Breast epithelium (tissue), 2 donors: ENCODE measurements around the genes CHEK1 and PUS3.

DNA sequence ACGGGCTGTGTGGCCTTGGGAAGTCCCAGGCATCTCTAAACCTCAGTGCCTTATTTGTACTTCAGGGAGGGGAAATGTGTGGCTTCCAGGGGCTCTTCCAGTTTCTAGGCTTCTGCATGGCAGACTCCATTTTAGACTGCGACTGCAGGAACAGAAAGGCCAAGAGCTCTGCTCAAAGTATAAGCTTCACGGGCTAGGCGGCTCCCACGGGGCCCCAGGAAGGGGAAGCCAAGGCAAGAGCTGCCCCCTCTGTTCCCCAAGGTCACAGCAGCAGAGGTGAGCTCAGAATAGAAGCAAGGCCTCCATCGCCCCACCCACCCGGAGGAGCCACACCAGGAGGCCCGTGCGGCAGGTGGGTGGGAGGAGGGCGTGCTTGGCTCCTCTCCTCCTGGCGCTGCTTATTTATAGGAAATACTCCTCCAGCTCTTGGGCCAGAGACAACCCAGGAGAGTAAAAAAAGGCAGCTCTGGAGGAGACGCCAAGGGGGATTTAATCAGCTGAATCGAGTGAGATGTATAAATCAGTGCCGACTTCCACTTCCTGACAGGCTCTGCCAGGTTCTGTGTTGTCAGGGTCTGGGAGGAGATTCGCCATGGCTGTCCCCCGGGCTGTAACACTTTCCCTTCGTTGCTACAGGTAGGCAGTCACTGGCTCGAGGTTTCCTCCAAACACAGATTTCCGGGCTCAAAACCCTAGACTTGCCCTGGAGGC is 87.8 kb downstream of the FEZ1 start:
- PRO-cap: no peak
- RAMPAGE, long total RNA, 2 experiments: no peak in any of the 2 experiments

DNA sequence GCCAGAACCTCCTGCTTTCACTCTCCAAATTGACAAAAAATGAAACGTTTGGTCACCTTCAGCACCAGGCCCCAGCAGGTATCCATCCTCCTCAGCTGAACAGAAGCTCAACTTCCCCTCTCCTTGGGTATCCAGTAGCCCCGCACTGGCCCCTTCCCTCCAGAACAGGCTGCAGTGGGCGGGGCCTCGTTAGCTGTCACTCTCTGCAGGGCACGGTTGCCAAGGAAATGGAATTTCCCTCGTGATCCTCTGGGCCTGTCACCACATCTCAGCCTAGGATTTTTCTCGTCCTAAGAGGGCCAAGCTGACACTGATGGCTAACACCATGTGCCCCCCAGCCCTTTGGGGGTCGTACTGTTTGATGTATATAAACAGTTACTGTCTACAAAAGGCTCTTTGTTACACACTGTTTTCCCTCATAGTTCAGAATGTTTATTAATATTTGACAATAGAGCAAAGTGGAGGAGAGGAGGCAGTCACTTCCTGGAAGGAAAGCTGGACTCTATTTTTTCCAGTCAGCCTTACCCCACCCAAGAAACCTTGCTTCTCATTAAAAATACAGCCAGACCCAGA is 44.6 kb downstream of the FEZ1 start:
- PRO-cap: no peak
- RAMPAGE, long total RNA, 2 experiments: no peak in any of the 2 experiments

GRCh38 chr11:125564586-125564815 is 4.8 kb upstream of the EI24 start:
- PRO-cap: no peak
- RAMPAGE, long total RNA, 2 experiments: no peak in any of the 2 experiments

DNA sequence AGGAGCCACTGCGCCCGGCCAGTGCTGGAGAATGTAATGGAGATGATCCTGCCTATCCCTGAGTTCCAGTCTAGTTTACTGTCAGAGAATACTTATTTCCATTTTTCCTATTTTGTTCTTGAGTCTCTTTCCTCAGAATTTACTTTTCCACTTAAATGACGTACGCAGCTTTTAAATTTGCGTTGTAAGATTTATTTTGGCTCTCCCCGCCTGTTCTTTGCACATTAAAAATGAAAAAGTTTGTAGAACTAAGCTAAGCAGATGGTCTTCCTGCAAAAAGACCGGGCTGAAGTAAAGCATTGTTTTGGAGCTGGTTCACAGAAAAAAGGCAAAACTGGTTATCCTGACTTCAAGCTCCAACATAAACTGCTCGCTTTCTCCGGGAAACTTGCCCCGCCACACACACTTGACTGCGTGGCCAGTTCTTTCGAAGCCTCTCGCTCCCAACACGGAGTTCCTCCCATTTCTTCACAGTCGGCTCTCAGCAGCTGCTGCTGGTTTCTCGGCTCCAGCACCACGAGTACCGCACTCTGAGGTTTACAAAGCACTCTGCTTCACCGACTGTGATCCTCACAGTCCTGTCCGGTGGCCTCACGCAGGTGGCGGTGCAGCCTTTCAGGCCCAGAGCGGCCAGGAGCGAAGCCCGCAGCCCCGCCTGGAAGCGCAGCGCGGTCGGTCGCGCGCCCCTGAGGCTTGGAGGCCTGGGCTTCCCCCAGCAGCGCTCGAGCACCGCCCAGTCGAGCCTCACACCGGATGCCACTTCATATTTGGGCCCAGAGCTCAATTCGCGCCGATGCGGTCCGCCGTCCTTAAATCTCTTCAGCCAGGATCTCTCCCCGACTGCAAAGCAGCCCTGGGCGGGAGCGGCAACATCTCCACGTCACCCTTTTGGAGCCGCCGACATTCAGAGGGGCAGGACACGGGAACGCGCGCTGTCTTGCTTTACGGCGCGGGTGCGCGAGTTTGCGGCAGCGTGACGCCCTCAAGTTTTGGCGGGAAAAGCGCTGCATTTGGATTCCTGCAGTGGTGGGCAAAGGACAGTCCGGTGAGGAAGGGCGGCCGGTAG is at the start of gene CHEK1:
Gene CHEK1 (plus strand): TSS at position 196 of the 1,066 bp plus-strand sequence.
- PRO-cap: unidirectional peak, minus-strand start at position 688 of the sequence; unidirectional peak, minus-strand start at position 939 of the sequence
- RAMPAGE, long total RNA, 2 experiments: start-site peak on the minus strand in 1 of 2 experiments, centred at position 912 of the sequence, 27 reads per replicate

- PRO-cap: unidirectional peak, minus-strand start at chr11:125903198
- RAMPAGE, long total RNA, 2 experiments: start-site peak on the minus strand in 2 of 2 experiments, at chr11:125903190-125903214 at its widest, 29 to 52 reads per replicate
Measured at GRCh38 chr11:125902649-125903440, at the start of gene PUS3. TSS of gene PUS3 (minus strand) at chr11:125903206.

DNA sequence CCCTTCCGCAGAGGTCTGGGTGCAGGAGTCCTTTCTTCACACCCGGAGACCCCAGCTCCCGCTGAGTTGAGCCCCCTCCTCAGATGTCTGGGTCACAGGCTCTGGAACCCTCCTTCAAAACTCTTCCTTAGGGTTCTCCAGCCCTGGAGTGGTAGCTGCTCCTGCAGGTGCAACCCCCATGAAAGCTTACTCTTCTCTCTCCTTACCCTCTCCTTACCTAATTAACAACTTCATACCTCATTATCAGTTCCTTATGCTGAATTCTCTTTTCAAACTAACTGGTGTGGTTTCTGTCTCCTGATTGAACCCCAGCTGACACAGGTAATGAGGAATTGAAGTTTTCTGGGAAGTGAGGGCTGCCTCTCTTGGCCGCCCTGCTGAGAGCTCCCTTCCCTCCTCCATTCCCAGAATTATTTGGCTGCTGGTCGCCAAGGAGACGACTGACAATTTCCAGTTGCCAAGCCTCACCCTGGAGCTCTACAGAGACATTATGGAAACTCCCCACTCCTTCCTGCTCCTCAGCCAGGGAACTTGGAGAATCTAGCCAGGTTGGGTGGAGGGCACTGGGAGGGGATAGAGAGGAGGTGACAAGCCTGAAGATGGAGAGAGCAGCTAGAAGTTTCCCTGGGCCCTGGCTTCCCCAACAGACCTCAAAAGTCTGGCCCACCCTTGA is 7.0 kb upstream of the VSIG10L2 start:
- PRO-cap: no peak
- RAMPAGE, long total RNA, 2 experiments: no peak in any of the 2 experiments

GRCh38 chr11:126089016-126089491 is 26.4 kb upstream of the CDON start:
- PRO-cap: no peak
- RAMPAGE, long total RNA, 2 experiments: no peak in any of the 2 experiments

DNA sequence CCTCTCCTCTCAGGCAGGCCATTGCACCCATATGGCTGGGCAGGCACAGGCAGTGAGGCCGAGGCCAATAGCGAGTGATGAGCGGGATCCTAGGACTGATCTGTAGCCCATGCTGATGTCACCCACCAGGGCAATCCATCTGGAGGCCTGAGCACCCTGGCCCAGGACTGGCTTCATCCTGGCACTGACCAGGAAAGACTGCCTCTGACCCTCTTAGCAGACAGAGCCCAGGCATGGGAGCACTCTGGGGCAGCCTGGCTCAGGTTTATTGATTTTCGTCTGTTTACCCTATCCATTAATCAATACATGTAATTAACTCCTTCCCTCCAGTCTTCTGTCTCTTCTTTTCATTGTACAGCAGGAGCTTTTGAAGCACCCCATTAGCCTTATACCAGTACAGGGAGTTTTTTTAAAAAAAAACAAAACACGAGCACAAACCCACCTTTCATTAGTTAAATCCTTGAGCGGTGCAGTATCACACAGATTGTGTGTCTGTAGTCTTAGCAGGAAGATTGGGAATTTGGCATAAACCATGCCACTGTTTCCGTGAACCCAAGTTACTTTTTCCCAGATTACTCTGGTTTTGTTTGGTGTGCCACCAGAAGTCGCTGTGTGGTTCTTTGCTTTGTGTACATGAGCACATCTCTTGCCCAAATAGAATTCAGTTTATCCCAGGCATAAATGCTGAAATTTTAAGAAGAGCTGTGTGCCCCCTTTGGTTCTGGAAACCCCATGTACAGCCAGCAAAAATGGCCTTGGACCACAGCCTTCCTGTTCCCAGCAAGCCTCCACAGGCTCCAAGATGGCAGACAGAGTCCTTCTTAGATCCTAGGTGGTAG is 4.9 kb upstream of the TIRAP start:
- PRO-cap: no peak
- RAMPAGE, long total RNA, 2 experiments: no peak in any of the 2 experiments

DNA sequence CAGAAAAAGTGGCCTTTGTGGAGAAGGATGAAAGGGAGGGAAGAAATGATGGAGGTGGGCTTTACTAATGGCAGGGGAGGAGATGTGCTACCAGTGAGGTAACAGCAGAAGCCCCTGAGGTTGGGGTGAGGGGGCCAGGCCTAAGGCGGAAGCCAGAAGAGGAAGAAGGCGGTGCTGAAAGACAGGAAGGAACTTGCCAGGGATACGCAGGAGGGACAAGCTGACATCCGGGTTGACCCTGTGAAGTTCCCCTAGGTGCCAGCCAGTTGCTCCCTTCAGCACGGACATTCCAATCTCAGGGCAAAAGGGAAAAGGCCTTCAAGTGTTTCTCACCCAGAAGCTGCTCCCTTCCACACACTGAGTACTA is 2.3 kb upstream of the TIRAP start:
- PRO-cap: no peak
- RAMPAGE, long total RNA, 2 experiments: no peak in any of the 2 experiments

DNA sequence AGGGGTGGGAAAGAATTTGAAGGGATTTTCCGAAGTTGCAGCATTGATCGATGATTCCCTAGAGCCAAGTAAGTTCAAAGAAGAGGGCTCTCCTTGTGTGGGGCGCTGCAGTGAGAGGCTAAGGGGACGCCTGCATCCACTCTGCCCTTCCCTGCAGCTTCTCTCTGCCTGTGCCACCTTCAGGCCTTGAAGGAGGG is 16.0 kb upstream of the ST3GAL4 start:
- PRO-cap: no peak
- RAMPAGE, long total RNA, 2 experiments: no peak in any of the 2 experiments

DNA sequence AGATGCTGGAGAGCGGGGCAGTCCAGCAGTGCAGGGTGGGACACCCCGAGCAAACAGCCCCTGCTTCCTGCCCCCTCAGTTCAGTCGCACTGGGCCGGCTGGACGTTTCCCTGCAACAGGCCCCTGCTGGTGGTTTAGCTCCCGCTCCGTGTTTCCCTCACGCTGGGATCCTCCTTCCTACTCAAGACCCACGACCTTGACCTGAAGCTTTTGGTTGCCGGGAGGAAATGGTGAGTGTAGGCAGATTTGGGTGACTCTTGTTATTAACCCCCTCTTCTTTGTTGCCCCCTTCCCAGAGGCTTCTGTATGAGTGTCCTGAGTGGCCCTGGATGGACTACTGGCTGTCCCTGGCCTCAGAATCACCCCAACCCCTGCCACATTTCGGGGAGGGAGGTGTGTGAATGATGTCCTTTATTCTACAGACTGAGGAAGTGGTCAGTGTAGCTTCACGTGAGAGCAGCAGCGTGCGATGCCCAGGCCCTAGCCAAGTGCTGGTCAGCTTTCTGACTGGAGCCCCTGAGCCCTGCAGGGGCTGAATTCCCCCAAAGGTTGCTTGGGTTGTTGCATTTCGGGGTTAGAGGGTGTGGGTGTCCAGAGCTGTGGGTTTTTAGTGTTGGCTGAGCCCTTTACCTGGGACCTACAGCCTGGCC is 2.8 kb downstream of the ST3GAL4 start:
- PRO-cap: no peak
- RAMPAGE, long total RNA, 2 experiments: no peak in any of the 2 experiments

DNA sequence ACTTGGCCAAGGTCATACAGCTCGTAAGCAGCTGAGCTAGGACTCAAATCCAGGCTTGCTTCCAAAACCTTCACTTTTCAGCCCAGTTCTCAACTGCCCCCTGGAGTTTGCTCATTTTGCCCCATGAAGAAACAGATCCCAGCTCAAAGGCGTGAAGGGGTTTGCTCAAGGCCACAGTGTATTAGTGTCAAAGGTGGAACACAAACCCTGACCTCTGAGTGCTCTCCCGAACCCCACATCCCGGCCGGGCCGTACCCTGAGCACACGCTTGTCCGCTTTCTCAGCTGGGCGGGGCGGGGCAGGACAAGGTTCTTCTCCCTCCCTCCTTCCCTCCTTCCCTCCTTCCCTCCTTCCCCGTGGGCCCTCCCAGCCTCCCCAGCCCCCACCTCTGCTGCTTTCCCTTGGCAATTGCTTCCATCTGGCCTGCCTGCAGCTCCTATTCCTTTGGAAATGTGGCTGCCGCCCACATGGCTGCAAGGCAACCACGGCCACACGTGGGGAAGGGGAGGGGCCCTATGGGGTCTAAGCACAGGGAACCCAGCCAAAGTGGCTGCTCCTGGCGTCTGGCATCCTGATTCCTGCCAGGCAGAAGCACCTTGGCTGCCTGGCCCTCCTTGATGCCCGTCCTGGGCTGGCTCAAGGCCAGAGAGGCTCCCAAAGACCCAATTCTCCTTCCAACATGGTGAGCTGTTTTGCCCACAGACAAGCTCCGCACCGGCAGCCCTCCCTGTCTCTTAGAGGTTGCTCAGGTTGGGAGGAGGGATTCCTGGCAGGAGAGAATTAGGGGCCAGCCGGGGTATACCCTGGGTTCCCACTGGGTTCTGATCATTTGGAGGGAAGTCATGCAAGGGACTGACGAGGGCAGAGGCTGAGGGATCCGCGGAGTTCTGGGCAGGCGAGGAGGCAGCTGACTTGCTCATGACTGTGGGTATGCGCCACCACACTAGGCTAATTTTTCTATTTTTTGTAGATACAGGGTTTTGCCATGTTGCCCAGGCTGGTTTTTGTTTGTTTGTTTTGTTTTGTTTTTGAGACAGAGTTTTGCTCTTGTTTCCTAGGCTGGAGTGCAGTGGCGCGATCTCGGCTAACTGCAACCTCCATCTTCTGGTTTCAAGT is 4.3 kb downstream of the ST3GAL4 start:
- PRO-cap: no peak
- RAMPAGE, long total RNA, 2 experiments: no peak in any of the 2 experiments

GRCh38 chr11:126392425-126393475 is 37.3 kb downstream of the ST3GAL4 start:
- PRO-cap: no peak
- RAMPAGE, long total RNA, 2 experiments: no peak in any of the 2 experiments

- PRO-cap: no peak
- RAMPAGE, long total RNA, 2 experiments: no peak in any of the 2 experiments
Measured at GRCh38 chr11:126415131-126415579, 59.7 kb downstream of the ST3GAL4 start.

DNA sequence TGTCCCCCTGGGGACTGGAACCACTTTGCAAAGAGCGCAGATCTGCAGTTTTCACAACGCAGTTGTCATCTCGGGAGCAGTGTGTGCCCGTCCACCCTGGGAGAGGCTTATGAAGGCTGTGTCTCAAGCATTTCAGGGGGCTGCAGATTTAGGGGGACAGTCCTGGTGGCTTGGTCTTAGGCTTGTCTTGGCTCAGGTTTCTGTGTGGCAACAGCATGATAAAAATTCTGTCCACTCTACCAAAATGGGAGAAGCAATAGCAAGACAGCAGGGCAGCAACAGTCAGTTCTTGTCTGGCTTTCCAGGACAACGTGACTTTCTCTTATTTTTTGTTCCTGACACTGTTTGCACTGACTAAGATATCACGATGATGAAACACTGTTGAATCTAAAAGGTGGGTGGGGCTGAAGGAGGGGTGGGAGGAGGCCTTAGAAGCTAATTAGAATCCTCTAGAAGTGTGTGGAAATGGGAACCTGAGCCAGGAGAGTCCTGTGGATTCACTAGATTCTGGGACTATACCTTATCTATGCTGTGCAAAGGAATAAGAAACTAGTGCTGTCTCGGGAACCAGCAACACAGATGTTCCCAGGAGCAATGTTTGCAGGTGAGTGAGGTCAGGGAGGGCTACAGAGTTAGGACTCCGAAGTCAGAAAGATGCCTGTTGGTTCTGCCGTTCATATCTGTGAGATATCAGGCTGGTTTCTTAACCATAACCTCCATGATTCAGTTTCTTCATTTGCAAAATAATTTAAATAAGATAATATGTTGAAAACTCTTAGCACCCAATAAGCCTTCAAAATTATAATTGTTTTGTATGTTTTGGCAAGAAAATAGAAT is 300.3 kb downstream of the ST3GAL4 start:
- PRO-cap: no peak
- RAMPAGE, long total RNA, 2 experiments: no peak in any of the 2 experiments

DNA sequence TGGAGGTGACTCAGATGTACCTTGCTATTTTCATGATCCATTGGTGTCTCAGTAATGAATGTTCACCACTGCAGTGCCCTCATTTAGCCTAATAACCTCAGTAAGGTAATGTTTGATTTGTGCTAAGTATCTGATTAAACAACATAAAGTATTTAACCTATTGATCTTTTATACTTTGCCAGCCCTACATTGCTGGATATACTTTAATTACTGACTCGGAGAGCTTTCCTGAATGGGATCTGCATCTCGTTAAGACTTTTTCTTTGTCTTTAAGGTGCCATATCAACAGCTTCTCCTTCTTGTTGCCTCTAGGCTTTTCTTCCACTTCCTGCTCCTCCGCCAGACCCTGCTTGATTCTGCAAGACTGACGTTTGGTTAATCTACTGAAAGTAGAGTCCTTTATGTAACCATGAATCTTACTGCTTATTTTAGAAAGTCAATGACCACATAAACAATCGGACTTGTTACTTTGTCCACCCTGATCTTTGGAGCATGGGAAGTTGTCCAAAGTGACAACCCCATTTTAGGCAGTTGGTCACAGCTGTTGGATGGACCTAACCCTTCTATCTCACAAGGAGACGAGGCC is 303.0 kb downstream of the ST3GAL4 start:
- PRO-cap: no peak
- RAMPAGE, long total RNA, 2 experiments: no peak in any of the 2 experiments

DNA sequence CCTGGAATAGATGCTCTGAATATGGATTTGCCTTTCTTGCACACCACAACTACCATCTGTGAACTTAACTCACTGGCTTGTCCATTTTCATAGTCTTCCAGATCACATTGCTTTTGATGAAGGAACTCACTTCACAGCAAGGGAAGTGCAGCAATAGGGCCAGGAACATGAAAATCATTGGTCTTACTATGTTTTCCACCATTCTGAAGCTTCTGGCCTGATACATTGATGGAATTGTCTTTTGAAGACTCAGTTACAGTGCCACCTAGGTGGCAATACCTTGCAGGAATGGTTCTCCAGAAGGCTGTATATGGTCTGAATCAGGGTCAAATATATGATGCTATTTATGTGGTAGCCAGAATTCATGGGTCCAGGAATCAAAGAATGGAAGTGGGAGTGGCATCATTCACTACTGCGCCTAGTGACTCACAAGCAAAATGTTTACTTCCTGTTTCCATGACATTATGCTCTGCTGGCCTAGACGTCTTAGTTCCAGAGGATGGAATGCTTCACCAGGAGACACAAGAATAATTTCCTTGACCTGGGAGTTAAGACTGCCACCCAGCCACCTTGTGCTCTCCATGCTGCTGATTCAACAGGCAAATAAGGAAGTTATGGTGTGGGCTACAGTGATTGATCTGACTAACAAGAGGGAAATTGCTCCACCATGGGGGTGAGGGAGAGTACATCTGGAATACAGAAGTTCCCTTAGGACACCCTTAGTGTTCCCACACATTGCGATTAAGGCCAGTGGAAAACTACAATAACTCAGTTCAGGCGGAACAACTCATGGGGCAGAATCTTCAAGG is 491.9 kb downstream of the ETS1 start:
- PRO-cap: no peak
- RAMPAGE, long total RNA, 2 experiments: no peak in any of the 2 experiments

- PRO-cap: no peak
- RAMPAGE, long total RNA, 2 experiments: no peak in any of the 2 experiments
Measured at GRCh38 chr11:128291879-128292390, 295.4 kb downstream of the ETS1 start.

GRCh38 chr11:128311957-128312406 is 275.4 kb downstream of the ETS1 start:
- PRO-cap: no peak
- RAMPAGE, long total RNA, 2 experiments: no peak in any of the 2 experiments

DNA sequence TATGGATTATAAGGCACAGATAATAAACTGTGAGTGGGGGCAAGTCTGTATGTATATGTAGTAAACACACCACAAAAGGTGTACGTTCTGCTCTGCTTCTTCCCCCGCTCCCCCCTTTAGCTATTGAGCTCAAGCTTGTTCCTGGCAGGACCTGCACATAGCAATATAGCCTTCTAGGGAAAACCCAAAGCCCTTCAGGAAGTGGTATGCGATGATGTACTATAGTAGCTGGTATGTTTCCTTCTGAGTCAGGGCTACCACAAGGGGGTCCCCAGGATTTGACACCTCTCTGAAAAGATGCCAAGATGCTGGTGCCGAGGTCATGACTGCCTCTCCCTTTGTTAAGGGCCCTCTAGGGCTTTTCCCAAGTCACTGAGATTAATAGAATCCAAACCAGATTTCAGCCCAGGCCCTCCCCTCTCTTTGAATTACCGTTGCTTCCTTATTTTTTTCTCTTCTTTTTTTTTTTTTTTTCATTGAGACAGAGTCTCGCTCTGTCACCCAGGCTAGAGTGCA is 268.5 kb downstream of the ETS1 start:
- PRO-cap: no peak
- RAMPAGE, long total RNA, 2 experiments: no peak in any of the 2 experiments